ENCODE measurements around a stretch of chr3.

- PRO-cap: bidirectional peak, plus-strand start at chr3:184299254, minus-strand start at chr3:184298949
- RAMPAGE, long total RNA: no peak
Observed at GRCh38 chr3:184298672-184299152, 329 bp upstream of the PSMD2 start.

GRCh38 chr3:184361205-184361533 lies 236 bp downstream of the CLCN2 start:
- PRO-cap: no peak
- RAMPAGE, long total RNA: no peak

DNA sequence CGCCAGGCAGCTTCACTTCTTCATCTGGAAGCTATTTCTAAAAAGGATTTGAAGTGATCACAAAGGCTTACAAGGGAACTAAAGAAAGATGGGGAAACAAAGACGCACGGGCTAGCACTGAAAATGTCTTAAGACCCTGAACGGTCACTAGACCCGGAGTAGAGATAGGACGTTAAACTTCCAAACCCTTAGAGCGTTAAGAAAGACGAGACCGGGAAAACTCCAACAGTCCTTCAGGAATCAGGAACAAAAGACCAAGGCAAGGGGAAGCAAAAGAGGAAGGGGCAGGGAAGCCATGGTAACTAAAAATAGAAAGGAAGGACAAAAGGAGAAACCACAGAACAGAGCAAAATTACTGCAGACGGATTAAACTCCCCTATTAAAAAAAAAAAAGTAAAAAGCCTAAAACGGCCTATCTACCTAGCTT lies 47.4 kb upstream of the EPHB3 start:
- PRO-cap: no peak
- RAMPAGE, long total RNA: no peak

DNA sequence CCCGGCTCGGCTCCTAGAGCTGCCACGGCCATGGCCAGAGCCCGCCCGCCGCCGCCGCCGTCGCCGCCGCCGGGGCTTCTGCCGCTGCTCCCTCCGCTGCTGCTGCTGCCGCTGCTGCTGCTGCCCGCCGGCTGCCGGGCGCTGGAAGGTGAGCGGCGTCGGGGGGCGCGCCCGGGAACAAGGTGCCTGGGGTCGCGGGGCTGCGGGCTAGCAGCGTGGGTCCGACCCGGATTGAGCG lies 540 bp downstream of the EPHB3 start:
- PRO-cap: no peak
- RAMPAGE, long total RNA: no peak

- PRO-cap: no peak
- RAMPAGE, long total RNA: no peak
Observed at GRCh38 chr3:184565578-184566173, 4.1 kb downstream of the EPHB3 start.

DNA sequence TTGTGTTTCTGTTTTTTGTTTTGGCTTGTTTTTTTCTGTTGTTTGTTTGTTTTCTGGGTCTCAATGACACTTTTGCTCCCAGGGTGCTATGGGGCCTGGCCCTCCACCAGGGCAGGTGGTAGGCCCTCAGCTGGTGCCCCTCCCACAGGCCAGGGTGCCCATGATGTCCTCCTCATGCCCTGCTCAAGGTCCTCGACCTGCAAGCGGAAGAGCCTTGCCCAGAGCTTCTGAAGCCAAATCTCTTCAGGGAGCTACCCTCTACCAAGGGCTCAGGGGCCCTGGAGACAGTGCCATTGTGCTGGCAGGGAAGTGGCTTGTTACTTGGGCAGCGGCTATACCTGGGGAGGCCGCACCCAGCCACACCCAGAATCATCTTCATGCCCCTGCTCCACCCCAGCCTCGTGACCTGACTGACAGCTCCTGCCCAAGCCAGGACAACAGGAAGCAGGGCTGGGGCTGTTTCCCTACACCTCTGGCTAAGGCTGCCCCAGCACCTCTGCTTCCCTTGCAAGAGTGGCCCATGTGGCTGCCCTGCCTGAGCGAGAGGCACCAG lies 5.3 kb downstream of the EPHB3 start:
- PRO-cap: no peak
- RAMPAGE, long total RNA: no peak

DNA sequence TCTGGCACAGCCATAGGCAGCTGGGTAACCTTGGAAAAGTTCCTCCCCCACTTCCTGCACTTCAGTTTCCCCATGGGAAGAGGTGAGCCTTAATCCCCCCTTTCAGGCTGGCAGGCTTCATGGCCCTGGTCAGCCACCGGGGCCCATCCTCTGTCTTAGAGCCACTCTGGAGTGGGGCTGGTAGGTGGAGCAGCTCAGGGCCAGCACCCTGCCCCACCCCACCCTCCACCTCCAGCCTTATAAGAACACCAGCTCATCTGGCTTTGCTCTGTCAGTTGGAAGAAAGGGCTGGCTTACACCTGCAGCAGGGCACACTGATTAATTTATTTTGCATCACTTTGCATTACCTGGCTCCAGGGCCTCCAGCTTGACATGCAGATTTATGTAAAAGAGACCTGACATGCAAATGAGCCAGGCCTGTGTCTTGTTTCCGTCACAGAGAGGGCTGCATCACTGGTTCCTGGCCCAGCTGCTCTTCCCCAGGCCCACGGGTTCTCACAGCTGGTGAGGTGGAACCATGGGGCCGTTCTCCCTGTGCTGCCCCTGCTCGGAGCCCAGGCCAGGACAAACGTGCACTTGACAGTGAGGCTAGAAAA lies 44.3 kb upstream of the MAGEF1 start:
- PRO-cap: no peak
- RAMPAGE, long total RNA: no peak

- PRO-cap: no peak
- RAMPAGE, long total RNA: no peak
Observed at GRCh38 chr3:184772708-184773741, 38.9 kb upstream of the VPS8 start.

DNA sequence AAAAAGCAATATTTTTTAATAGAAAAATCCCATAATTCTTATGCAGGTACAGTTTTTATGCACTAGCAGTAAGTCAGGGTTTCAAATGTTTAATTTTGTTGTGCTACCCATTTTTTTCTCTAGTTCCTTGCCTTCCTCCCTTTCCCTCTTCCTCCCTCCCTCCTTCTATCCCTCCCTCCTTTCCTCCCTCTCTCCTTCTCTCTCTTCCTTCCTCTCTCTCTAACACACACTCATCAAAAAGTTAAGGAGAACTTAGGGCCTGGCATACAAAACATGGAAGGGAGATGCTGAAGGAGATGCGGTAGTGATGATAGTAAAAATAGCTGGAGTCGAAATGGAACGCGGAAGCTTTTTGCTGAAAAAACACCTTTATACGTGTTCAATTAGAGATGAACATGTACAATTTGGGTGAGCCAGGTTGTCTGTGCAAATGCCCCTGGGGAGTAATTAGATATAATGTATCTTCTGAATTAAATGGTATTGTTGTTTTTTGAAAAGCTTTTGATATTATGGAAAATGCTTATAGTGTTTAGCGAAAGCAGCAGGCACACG lies 103.9 kb downstream of the VPS8 start:
- PRO-cap: no peak
- RAMPAGE, long total RNA: no peak

GRCh38 chr3:185316935-185317591 lies 45.9 kb upstream of the MAP3K13 start:
- PRO-cap: no peak
- RAMPAGE, long total RNA: no peak

DNA sequence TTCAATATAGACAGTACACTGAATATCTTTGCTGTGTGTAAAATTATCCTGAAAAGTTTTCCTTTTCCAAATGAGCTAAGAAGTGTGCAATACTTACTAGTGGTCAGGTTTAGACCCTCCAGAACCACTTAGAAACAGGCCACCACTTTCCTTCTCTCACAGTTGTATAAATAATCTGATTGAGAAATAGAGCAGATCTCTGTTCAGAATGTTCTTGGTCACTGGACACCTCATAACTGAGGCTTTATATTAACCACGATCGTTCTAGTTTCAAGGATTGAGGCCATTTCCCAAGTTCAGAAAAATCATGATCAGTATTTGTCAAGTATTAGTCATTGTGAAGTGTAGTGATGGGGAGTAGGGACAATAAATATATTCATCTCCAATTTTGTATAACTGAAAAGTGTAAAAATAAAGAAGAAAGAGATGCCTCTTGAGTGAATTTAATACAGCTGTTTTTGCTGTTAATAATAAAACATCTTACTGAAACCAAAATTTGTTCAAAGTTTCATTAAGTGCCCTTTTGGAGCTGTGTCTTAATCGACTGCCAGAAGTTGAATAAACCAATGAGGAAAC lies 959 bp upstream of the MAP3K13 start:
- PRO-cap: no peak
- RAMPAGE, long total RNA: no peak

DNA sequence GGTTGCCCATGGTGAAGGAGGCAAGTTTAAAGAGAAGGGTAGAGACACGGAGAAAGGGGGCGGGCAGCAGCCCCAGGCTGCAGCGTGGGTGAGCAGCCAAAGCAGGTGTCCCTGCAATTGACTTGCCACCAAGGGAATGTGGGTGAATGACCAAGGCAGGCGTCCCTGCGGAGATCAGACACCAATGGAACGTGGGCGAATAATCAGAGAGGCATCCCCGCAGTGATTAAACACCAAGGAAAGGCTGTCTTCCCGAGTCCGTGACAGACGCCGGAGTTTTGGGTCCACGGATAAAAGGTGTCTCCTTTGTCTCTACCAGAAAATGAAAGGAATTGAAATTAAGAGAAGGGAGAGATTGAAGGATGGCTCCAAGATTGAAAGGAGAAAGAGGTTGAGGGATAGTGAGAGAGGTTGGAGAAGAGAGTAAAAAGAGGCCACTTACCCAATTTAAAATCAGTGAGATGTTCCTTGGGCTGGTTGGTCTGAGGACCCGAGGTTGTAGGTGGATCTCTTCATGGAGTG lies 16.1 kb downstream of the MAP3K13 start:
- PRO-cap: no peak
- RAMPAGE, long total RNA: no peak

- PRO-cap: no peak
- RAMPAGE, long total RNA: no peak
Observed at GRCh38 chr3:185558901-185559387, 6.6 kb upstream of the LIPH start.

DNA sequence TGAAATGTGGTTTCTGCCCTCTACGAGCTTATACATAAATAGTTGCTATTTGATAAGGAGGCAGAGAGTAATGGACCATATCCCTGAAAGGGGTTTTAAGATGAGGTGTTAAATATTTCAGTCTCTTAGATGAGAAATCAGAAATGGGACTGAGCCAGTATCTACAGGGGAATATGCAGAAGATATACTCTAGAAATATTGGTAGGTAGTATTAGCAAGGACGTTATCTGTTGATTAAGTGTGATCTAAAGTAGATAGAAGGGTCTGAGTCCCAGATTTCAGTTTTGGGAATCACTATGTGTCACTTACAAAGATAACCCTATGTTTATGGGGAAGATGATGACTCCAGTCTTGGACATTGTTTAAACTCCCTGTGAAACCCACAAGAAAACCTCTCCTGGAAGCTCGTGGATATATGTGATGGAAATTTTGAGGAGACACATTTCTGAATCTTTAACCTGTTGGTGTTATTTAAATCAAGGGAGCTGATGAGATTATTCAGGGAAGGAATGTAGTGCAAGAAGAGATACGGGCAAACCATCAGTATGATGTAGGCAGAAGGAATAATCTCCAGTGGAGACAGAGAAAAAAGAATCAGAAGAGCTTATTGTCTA lies 22.2 kb downstream of the SENP2 start:
- PRO-cap: no peak
- RAMPAGE, long total RNA: no peak

GRCh38 chr3:185649337-185649950 lies 63.3 kb downstream of the SENP2 start:
- PRO-cap: no peak
- RAMPAGE, long total RNA: no peak

GRCh38 chr3:186046784-186047646 lies 61.9 kb downstream of the ETV5 start:
- PRO-cap: no peak
- RAMPAGE, long total RNA: no peak

DNA sequence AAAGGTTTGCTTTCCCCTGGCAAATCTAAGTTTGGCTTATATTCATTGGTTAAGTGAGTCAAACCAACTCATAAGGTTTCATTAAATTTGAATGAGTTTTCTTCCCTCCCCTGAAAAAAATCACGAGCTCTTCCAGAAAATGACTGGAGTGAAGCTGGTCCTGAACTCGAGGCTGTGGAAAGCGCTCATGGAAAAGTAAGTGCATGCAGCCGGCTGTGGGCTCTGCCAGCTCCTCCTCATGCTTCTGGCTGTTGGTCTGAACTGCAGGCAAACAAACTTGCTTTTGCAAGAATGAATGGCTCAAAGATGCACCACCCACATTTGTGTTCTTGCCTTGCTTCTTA lies 6.3 kb downstream of the ETV5 start:
- PRO-cap: no peak
- RAMPAGE, long total RNA: no peak

DNA sequence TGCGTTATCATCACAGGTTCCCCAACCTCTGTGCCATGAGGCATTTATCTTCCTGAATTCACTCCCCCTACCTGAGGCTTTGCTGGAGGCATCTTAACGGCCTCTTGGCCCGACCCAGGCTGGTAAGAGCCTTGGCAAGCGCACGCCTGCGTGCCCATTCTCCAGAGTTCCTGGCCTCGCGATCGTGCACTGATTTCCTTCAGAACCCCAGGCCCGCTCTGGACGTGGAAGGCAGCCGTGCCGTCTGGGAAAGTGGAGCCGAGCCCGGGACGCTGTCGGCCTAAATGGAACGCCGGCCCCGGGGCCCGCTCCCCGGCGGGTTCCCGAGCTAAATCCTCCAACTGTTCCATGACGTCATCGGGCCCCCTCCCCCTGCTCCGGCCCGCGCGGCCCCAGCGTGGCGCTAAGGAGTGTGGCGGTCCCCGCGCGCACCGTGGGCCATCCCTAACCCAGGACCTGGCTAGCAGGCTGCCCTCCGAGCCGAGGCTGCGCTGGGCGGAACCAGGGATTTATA lies 84.6 kb upstream of the ETV5 start:
- PRO-cap: no peak
- RAMPAGE, long total RNA: no peak

DNA sequence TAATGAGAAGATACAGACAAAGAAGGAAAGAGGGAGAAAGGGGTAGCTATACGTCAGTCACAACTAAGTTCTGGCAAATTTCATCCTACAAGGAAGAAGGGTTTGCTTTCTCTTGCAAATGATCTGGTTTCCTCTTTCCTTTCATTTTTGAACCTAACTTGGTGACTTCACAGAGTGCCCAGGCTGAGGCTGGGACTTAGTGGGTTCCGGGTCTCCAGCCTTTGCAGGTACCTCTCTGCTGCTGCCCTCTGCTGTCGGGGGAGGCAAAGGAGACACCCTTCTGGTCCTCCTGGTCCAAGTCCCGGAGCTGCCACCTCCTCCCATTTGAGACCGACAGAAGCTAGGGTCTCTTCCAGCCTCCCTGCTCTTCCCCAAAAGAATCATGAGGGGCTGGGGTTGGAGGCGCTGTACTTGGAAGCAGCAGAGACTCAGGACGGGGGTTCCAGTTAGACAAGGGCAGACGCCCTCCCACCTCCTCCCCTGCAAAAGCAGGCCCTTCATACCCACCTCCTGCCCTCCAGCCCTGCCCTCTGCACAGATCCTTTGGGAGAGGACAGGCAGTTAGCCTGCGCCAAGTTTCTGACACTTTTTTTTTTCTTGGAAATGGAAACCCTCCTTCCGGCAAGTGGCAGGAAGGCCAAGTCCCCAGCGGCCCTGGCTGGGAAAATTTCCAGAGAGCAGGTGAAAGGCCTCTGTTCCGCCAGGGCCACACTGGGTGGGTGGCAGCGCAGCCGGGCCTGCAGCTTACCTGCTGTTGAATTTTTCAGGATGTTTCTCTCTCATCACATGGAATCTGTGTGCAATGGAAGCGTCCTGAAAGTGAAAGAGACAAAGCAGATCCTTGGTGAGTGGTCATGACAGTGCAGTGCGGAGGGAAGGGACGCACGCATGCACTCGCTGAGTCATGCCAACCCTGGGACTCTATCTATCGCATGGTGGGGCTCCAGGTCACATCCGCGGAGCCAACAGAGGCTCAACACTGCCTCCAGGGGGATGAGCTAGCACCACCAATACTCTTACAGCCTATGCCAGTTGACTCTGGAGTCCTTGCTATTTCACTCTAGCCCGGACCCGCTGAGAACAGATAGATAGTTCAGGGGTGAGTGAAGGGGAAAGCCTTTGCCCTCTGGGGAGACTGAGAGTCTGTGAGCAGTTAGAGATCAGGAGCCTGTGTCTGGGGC lies 119.9 kb downstream of the DGKG start:
- PRO-cap: no peak
- RAMPAGE, long total RNA: no peak

DNA sequence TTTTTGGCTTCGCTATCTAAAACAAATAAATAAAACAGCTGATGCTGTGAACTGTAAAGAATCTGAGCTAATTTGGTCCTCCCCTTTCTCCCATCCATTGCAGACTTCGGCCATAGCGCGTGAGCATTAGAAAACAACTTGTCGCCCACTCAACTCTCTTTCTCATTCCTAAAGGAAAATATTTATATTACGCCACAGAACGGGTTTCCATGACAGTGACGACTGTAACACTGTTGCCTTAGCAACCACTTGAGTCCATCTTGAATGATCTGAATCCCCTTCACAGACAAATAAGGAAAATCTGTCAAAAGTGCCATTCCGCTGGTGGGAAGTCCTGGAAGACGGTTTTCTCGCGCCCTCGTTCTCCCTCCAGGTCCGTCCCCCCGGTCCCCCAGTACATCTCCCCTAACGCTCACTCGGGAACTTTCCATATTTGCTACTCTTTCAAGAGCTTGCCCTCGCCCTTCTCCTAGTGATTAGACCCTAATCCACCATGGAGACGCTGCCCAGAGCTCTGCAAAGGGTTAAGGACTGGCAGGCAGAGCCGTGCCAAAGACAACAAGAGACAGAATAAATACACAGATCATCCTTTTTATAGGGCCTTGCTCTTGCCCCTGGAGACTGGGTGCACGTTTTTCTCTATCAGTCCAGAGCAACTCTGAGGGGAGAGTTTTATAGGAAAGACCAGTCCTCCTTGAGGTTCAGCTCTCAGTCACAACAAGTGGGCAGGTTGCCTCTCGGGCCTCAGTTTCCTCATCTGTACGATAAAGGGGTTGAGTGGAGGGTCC lies 50.5 kb downstream of the CRYGS start:
- PRO-cap: no peak
- RAMPAGE, long total RNA: no peak

All from OCI-LY7 (cell line).